K562 (cell line): ENCODE measurements around a stretch of chr3.

- RAMPAGE, long total RNA, result no peak
- RRBS, result no CpG with 5 or more reads among the region's 4 CpGs
PRO-cap:
- standard, result no peak
- CoPRO, capped RNA only, 2 experiments, result no peak in any of the 2 experiments
- CoPRO, capped and uncapped RNA, 2 experiments, result no peak in any of the 2 experiments
- CoPRO, uncapped RNA only, 2 experiments, result no peak in any of the 2 experiments
CAGE:
- cytosol, long polyA plus RNA, result no peak
- long polyA plus RNA, result no peak
- nucleolus, long total RNA, result no peak
- nucleus, long polyA plus RNA, result no peak
Observed at GRCh38 chr3:37492916-37493501, 41.1 kb downstream of the ITGA9 start.

GRCh38 chr3:37526436-37527118, 74.6 kb downstream of the ITGA9 start:
- RAMPAGE, long total RNA, result no peak
- RRBS, result 0% methylated on average over 1 of the region's 11 CpGs
PRO-cap:
- standard, result no peak
- CoPRO, capped RNA only, 2 experiments, result no peak in any of the 2 experiments
- CoPRO, capped and uncapped RNA, 2 experiments, result no peak in any of the 2 experiments
- CoPRO, uncapped RNA only, 2 experiments, result no peak in any of the 2 experiments
CAGE:
- cytosol, long polyA plus RNA, result no peak
- long polyA plus RNA, result no peak
- nucleolus, long total RNA, result no peak
- nucleus, long polyA plus RNA, result no peak

DNA sequence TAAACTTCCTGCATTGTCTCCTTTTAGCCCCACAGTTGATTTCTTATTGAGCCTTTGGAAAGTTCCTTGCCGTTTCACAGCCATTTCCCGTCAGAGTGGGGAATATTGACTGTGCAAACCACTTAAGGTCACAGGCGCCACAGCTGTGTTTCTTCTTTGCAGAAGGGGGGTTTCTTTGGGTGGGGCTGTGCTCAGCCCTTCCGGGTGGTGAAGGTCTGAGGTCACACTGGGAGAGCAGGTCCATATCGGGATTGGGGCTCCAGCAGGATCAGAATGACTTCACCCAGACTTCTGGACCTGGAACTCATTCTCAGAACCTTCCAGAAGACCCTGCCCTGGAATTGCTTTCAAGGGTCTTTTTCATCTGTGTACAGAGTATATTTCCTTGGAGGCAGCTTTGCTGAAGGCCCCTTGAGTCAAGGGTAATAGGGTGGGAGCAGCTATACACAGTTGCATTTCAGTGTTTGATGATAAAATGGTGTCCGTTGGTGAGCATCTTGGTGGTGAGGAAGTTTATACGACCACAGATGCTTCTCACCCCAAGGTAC, 122.7 kb downstream of the ITGA9 start:
- RAMPAGE, long total RNA, result no peak
- RRBS, result no CpG with 5 or more reads among the region's 7 CpGs
PRO-cap:
- standard, result no peak
- CoPRO, capped RNA only, 2 experiments, result no peak in any of the 2 experiments
- CoPRO, capped and uncapped RNA, 2 experiments, result no peak in any of the 2 experiments
- CoPRO, uncapped RNA only, 2 experiments, result no peak in any of the 2 experiments
CAGE:
- cytosol, long polyA plus RNA, result no peak
- long polyA plus RNA, result no peak
- nucleolus, long total RNA, result no peak
- nucleus, long polyA plus RNA, result no peak

- RAMPAGE, long total RNA, result no peak
- RRBS, result no CpG with 5 or more reads among the region's 1 CpG
PRO-cap:
- standard, result no peak
- CoPRO, capped RNA only, 2 experiments, result no peak in any of the 2 experiments
- CoPRO, capped and uncapped RNA, 2 experiments, result no peak in any of the 2 experiments
- CoPRO, uncapped RNA only, 2 experiments, result no peak in any of the 2 experiments
CAGE:
- cytosol, long polyA plus RNA, result no peak
- long polyA plus RNA, result no peak
- nucleolus, long total RNA, result no peak
- nucleus, long polyA plus RNA, result no peak
Observed at GRCh38 chr3:37661475-37661922, 200.2 kb upstream of the CTDSPL start.

DNA sequence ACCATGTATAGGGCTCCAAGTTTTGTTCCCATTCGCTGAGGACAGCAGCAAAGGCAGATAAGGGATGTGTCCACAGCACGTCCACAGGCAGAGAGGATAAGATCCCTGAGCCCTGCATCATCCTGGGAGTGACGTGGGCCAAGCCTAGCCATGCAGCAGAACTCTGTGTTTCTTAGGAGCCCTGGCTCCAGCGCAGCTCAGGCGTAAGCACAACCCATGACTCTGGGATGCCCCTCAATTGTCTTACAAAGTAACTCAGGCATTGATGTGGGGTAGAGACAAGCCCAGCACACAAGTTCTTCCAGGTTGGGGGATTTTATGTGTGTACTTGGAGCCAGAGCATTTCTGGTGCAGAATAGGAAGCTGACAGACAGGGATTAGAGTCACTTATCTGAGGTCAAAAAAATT, 194.3 kb upstream of the CTDSPL start:
- RAMPAGE, long total RNA, result no peak
- RRBS, result no CpG with 5 or more reads among the region's 5 CpGs
PRO-cap:
- standard, result no peak
- CoPRO, capped RNA only, 2 experiments, result no peak in any of the 2 experiments
- CoPRO, capped and uncapped RNA, 2 experiments, result no peak in any of the 2 experiments
- CoPRO, uncapped RNA only, 2 experiments, result no peak in any of the 2 experiments
CAGE:
- cytosol, long polyA plus RNA, result no peak
- long polyA plus RNA, result no peak
- nucleolus, long total RNA, result no peak
- nucleus, long polyA plus RNA, result no peak

- RAMPAGE, long total RNA, result no peak
- RRBS, result no CpG with 5 or more reads among the region's 3 CpGs
PRO-cap:
- standard, result no peak
- CoPRO, capped RNA only, 2 experiments, result no peak in any of the 2 experiments
- CoPRO, capped and uncapped RNA, 2 experiments, result no peak in any of the 2 experiments
- CoPRO, uncapped RNA only, 2 experiments, result no peak in any of the 2 experiments
CAGE:
- cytosol, long polyA plus RNA, result no peak
- long polyA plus RNA, result no peak
- nucleolus, long total RNA, result no peak
- nucleus, long polyA plus RNA, result no peak
Observed at GRCh38 chr3:37689771-37690643, 171.7 kb upstream of the CTDSPL start.

- RAMPAGE, long total RNA, result no peak
- RRBS, result no CpG with 5 or more reads among the region's 5 CpGs
PRO-cap:
- standard, result no peak
- CoPRO, capped RNA only, 2 experiments, result no peak in any of the 2 experiments
- CoPRO, capped and uncapped RNA, 2 experiments, result no peak in any of the 2 experiments
- CoPRO, uncapped RNA only, 2 experiments, result no peak in any of the 2 experiments
CAGE:
- cytosol, long polyA plus RNA, result no peak
- long polyA plus RNA, result no peak
- nucleolus, long total RNA, result no peak
- nucleus, long polyA plus RNA, result no peak
Observed at GRCh38 chr3:37898464-37899777, 37.2 kb downstream of the CTDSPL start.

DNA sequence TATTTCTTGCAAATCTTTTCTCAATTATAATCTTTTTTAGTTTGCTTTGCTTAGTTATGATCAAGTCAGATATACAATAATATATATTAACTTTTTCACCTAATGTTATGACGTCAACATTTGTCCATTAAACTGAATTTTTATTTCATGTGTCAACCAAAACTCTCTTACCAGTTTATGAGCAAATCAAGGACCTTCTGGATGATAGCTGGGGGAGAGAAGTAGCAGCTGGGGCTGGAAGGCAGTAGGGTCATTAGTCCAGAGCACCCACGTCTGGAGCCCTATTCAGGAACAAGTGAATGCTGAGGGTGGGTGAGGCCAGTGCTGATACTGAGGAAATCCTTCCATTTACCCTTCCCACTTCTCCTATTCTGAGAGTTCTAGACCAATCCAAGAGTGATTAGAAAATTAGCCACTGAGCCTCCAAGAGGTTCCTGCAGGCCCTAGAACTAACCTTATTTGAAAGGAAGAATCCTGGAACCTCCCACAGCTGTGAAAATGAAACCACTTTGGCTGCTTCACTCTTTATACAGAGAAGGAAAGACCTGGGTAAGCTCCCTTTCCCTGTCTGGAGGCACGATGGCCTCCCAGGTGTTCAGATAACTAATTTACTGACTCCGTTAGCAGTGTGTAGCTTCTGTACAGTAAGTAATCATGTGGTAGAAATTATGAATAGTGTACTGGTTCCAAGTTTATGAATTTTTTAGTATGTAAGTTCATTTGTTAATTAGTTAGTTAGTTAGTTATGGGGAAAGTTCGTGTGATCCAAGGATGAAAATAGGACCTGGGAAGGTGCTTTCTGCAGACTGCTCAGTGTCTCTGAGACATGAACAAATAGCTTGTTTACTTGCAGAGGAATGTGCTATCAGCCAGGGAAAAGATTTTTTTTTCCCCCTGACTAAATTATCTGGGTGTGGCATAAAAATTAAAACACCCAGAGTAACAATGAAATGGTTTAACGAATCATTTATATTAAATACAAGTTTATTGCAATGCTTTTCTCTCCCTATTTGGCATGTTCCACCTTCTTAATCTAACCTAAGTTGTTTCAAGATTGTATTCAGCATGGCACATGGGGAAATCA, 46.0 kb upstream of the VILL start:
- RAMPAGE, long total RNA, result no peak
- RRBS, result no CpG with 5 or more reads among the region's 6 CpGs
PRO-cap:
- standard, result no peak
- CoPRO, capped RNA only, 2 experiments, result no peak in any of the 2 experiments
- CoPRO, capped and uncapped RNA, 2 experiments, result no peak in any of the 2 experiments
- CoPRO, uncapped RNA only, 2 experiments, result no peak in any of the 2 experiments
CAGE:
- cytosol, long polyA plus RNA, result no peak
- long polyA plus RNA, result no peak
- nucleolus, long total RNA, result no peak
- nucleus, long polyA plus RNA, result no peak

DNA sequence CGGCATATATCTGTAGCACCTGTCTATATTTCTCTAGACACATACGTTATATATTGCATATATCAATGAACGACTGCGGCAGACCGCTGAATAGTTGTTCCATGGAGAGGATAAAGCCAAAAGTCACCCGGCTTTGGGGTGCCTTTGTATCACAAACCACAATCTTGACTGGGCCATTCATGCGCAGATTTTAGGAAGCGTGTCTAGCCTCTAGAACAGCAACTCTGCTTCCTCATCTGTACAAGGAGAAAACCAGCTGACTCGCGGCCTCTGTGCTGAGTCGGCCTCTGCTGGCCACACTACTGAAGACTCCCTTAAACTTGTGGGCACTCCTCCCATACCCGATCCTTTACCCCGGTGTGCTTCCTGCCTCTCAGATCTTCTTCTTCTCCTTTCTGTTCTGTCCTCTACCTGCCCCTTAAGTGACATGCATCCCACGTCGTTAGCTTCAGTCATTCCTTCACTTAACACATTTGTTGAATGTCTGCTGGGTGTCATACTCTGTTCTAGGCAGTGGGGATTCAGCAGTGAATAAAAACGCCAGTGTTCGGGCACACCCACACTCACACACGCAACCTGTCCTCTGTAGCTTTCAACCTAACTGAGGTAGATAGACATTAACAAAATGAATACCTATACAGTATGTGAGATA, 966 bp downstream of the DLEC1 start:
- RAMPAGE, long total RNA, result no peak
- RRBS, result no CpG with 5 or more reads among the region's 18 CpGs
PRO-cap:
- standard, result no peak
- CoPRO, capped RNA only, 2 experiments, result no peak in any of the 2 experiments
- CoPRO, capped and uncapped RNA, 2 experiments, result no peak in any of the 2 experiments
- CoPRO, uncapped RNA only, 2 experiments, result no peak in any of the 2 experiments
CAGE:
- cytosol, long polyA plus RNA, result no peak
- long polyA plus RNA, result no peak
- nucleolus, long total RNA, result no peak
- nucleus, long polyA plus RNA, result no peak

DNA sequence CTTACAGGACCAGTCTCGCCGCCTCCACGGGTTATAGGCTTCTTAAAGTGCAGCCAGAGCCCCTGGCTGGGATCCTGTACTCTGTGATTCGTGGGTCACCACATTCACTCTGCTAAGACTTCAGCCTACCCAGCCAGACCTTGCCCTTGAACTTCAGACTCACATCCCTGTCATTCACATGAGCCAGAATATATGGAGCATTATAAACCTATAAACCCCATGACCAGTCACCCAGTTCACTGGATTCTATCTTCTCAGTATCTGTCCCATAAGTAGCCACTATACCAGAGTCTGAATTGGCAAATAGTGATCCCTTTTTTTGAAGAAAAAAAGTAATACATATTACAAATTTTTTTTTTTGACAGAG, 1.5 kb downstream of the DLEC1 start:
- RAMPAGE, long total RNA, result no peak
- RRBS, result no CpG with 5 or more reads among the region's 4 CpGs
PRO-cap:
- standard, result no peak
- CoPRO, capped RNA only, 2 experiments, result no peak in any of the 2 experiments
- CoPRO, capped and uncapped RNA, 2 experiments, result no peak in any of the 2 experiments
- CoPRO, uncapped RNA only, 2 experiments, result no peak in any of the 2 experiments
CAGE:
- cytosol, long polyA plus RNA, result no peak
- long polyA plus RNA, result no peak
- nucleolus, long total RNA, result no peak
- nucleus, long polyA plus RNA, result no peak

- RAMPAGE, long total RNA, result no peak
- RRBS, result no CpG with 5 or more reads among the region's 5 CpGs
PRO-cap:
- standard, result no peak
- CoPRO, capped RNA only, 2 experiments, result no peak in any of the 2 experiments
- CoPRO, capped and uncapped RNA, 2 experiments, result no peak in any of the 2 experiments
- CoPRO, uncapped RNA only, 2 experiments, result no peak in any of the 2 experiments
CAGE:
- cytosol, long polyA plus RNA, result no peak
- long polyA plus RNA, result no peak
- nucleolus, long total RNA, result no peak
- nucleus, long polyA plus RNA, result no peak
Observed at GRCh38 chr3:38118716-38119004, 18.3 kb downstream of the ACAA1 start.

DNA sequence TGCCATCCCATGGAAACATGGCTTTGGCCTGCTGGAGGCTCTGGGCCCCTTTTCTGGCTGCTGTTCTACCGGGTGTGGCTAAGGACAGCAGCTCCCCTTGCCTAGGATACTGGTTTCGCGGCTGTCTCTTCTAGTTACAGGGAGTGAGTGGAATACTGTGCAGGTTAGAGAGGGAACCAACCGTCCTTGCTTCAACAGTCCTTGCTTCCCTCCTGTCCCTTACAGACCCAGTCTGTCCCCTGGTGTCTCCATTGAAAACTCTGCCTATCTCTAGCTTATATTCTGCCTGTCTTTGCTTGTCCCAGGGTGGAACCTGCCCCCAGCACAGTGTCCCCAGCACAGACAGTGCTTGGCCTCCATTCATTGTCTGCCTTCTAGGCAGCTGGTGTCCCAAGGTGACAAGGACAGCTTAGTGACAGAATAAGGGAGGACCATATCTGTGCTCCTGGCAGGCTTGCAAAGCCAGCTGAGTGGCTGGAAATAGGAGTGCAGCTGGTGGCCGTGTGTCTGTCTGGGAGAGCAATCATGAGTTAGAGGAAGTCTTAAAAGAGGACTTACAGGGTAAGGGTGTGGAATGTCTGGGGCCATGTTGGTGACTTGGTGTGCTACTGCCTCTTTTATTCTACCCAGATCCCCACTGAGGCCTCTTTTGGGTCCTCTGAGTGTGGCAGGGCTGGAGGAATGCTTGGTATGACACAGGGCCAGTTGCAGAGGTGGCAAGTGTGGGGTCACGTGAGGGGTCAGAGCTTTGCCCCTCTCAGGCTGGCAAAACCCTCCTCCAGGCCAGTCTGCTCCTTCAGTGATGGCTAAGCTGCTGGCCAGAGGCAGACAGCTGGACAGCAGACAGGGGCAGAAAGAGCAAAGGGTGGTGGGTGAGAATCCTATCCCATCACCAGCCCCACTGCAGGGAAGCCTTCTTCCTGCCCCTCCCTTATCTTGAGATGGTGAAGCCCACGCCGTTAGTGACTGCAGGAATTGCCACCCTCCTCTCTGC, 33.3 kb downstream of the SCN5A start:
- RAMPAGE, long total RNA, result no peak
- RRBS, result no CpG with 5 or more reads among the region's 8 CpGs
PRO-cap:
- standard, result no peak
- CoPRO, capped RNA only, 2 experiments, result no peak in any of the 2 experiments
- CoPRO, capped and uncapped RNA, 2 experiments, result no peak in any of the 2 experiments
- CoPRO, uncapped RNA only, 2 experiments, result no peak in any of the 2 experiments
CAGE:
- cytosol, long polyA plus RNA, result no peak
- long polyA plus RNA, result no peak
- nucleolus, long total RNA, result no peak
- nucleus, long polyA plus RNA, result no peak

- RAMPAGE, long total RNA, result no peak
- RRBS, result no CpG with 5 or more reads among the region's 5 CpGs
PRO-cap:
- standard, result no peak
- CoPRO, capped RNA only, 2 experiments, result no peak in any of the 2 experiments
- CoPRO, capped and uncapped RNA, 2 experiments, result no peak in any of the 2 experiments
- CoPRO, uncapped RNA only, 2 experiments, result no peak in any of the 2 experiments
CAGE:
- cytosol, long polyA plus RNA, result no peak
- long polyA plus RNA, result no peak
- nucleolus, long total RNA, result no peak
- nucleus, long polyA plus RNA, result no peak
Observed at GRCh38 chr3:38960255-38960649, 91.5 kb downstream of the SCN11A start.

- RAMPAGE, long total RNA, result no peak
- RRBS, result no CpG with 5 or more reads among the region's 4 CpGs
PRO-cap:
- standard, result no peak
- CoPRO, capped RNA only, 2 experiments, result no peak in any of the 2 experiments
- CoPRO, capped and uncapped RNA, 2 experiments, result no peak in any of the 2 experiments
- CoPRO, uncapped RNA only, 2 experiments, result peak in 1 of 2 experiments; most common plus-strand start chr3:39094463 (in 1); most common minus-strand start chr3:39094318 (in 1)
CAGE:
- cytosol, long polyA plus RNA, result no peak
- long polyA plus RNA, result no peak
- nucleolus, long total RNA, result no peak
- nucleus, long polyA plus RNA, result no peak
Observed at GRCh38 chr3:39094194-39094616, 13.2 kb downstream of the GORASP1 start.

DNA sequence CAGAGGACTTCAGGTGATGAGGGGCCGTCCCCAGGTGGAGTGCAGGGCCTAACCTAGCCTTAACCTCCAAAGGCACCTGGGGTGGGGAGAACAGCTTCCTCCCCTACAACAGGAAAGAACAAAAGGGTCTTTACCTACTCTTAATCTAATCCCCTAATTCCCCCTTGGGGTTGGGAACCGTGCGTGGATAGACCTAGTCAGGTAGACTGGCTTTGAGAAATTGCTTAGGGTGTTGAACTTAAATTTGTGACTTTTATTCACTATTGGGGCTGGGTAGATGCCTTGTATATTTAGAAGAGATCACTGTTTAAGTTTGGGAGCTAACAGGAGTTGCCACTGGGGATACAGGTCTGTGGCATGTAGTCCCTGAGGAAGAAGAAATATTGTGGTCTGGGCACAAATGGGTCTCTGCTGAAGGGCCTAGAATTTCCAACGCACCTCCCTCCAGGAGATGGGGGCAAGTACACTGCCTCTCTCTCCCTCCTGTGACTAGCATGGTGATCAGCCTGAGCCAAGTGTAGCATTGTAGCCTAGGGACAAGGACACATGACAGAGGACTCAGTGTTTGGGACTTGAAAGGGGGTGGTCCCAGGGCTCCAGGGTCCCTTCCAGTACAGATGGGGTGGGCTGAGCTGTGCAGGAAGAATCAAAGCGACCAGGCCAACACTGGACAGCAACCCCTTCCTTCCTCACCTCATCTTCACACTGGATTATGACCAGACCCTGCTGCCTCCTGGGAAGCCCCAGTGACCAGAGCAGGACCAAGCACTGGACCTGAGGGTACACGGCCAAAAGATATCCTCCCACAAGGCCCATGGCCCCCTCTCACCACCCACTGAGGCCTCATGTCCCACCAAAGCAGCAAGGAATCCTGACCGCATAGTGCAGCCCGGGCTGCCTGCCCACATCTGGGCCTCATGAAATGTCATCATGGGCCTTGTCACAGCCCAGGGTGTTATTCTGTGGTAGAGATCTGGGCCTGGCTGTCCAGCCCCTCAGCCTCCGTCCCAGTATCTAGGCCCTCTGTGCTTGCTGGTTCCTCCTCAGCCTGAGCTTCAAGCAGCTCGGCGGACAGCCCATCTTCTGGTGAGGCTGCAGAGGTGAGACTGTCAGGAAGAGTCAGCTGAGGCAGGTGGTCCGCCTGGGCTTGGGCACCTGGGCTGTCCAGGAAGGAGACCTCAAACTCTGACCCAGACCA, 9.7 kb downstream of the GORASP1 start:
- RAMPAGE, long total RNA, result no peak
- RRBS, result no CpG with 5 or more reads among the region's 12 CpGs
PRO-cap:
- standard, result no peak
- CoPRO, capped RNA only, 2 experiments, result no peak in any of the 2 experiments
- CoPRO, capped and uncapped RNA, 2 experiments, result no peak in any of the 2 experiments
- CoPRO, uncapped RNA only, 2 experiments, result peak in 1 of 2 experiments; most common plus-strand start position 323 of the sequence (in 1); most common minus-strand start position 226 of the sequence (in 1)
CAGE:
- cytosol, long polyA plus RNA, result no peak
- long polyA plus RNA, result no peak
- nucleolus, long total RNA, result no peak
- nucleus, long polyA plus RNA, result no peak

GRCh38 chr3:39189937-39190294, 2.5 kb downstream of the XIRP1 start:
- RAMPAGE, long total RNA, result no peak
- RRBS, result no CpG with 5 or more reads among the region's 6 CpGs
PRO-cap:
- standard, result no peak
- CoPRO, capped RNA only, 2 experiments, result no peak in any of the 2 experiments
- CoPRO, capped and uncapped RNA, 2 experiments, result no peak in any of the 2 experiments
- CoPRO, uncapped RNA only, 2 experiments, result no peak in any of the 2 experiments
CAGE:
- cytosol, long polyA plus RNA, result no peak
- long polyA plus RNA, result no peak
- nucleolus, long total RNA, result no peak
- nucleus, long polyA plus RNA, result no peak

DNA sequence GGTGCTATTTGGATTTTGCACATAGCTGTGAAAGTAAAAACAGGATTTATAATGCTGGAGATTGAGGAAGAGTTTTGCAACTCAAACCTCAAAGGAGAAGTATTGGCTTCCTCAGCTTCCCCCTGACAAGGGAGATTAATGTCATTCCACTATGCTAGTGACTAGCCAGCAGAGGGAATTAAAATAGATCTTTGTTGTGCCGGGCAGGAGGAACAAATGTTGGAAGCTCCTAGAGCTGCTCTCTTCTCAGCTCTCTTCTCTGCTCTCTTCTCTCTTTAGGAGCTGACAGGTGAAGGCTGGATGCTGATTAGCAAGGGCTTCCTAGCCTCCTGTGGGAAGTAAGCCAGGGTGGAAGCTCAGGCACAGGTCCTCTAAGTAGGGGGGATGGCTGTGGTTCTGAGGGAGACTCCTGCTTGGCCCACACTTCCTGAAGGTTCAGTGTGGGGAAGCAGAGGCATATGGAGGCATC, 29.6 kb downstream of the CX3CR1 start:
- RAMPAGE, long total RNA, result no peak
- RRBS, result no CpG with 5 or more reads among the region's 1 CpG
PRO-cap:
- standard, result no peak
- CoPRO, capped RNA only, 2 experiments, result no peak in any of the 2 experiments
- CoPRO, capped and uncapped RNA, 2 experiments, result no peak in any of the 2 experiments
- CoPRO, uncapped RNA only, 2 experiments, result no peak in any of the 2 experiments
CAGE:
- cytosol, long polyA plus RNA, result no peak
- long polyA plus RNA, result no peak
- nucleolus, long total RNA, result no peak
- nucleus, long polyA plus RNA, result no peak

DNA sequence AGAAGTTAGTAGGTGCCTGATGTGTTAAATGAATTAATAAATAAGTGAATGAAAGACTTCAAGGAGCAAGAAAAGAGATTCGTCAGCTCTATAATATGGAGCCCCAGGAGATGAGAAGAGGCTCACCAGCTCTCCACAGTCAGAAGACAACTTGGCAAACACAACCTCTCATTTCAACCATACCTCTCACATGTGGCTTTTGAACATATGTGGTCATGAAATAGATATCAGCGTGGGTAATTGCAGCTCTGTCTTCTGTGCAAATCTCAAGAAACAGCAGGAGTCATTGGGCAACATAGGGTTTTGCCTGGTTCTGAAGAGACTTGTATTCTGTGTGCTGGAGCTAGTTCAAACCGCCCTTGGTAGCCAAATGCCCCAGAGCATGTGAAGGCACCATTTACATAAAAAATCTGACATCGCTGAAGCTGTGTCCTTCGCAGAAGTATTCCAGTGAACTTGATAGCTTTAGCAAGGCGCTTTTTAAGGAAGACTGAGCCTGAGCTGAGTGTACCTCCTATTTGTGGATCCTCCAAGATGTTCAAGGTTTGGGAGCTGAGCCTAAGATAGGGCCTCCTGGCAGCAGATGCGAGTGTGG, 8.4 kb downstream of the CX3CR1 start:
- RAMPAGE, long total RNA, result no peak
- RRBS, result no CpG with 5 or more reads among the region's 7 CpGs
PRO-cap:
- standard, result no peak
- CoPRO, capped RNA only, 2 experiments, result no peak in any of the 2 experiments
- CoPRO, capped and uncapped RNA, 2 experiments, result no peak in any of the 2 experiments
- CoPRO, uncapped RNA only, 2 experiments, result no peak in any of the 2 experiments
CAGE:
- cytosol, long polyA plus RNA, result no peak
- long polyA plus RNA, result no peak
- nucleolus, long total RNA, result no peak
- nucleus, long polyA plus RNA, result no peak